IMR-90 (cell line): ENCODE measurements around a stretch of chr1.

DNA sequence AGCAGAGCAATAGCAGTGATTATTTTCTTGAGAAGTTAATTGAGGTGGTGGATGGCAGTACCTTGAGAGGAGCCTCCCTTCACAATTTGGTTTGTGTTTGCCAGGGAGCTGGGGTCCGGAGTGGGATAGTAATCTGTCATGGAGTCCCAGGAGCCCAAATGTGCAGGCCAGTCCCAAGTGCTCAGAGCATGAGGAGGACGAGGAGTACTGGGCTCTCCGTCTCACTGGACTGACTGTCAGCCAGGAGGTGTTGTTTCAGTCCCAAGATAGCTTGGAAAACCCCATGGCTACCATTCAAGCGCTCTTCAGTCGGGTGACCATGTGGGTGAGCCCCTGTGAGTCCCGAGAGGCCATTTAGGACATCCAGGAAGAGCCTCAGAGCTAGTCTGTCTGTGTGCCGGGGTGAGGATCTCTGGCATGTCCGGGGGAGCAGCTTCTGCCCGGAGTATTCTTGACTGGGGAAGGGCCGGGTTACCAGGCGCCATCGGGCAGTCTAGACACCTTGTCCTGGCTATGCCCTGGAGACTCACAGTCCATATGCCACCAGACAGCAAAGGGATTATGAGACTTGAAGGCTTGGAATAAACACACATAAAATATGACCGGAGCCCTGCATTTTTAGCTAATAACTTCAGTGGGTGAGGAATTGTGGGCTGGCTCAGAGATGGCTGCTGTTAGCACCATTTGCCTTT lies 15.2 kb downstream of the NTPCR start:
- RRBS, result no CpG with 5 or more reads among the region's 13 CpGs
CAGE:
- cytosol, long polyA plus RNA, result no peak
- long polyA plus RNA, result no peak
- nucleus, long polyA plus RNA, result no peak

DNA sequence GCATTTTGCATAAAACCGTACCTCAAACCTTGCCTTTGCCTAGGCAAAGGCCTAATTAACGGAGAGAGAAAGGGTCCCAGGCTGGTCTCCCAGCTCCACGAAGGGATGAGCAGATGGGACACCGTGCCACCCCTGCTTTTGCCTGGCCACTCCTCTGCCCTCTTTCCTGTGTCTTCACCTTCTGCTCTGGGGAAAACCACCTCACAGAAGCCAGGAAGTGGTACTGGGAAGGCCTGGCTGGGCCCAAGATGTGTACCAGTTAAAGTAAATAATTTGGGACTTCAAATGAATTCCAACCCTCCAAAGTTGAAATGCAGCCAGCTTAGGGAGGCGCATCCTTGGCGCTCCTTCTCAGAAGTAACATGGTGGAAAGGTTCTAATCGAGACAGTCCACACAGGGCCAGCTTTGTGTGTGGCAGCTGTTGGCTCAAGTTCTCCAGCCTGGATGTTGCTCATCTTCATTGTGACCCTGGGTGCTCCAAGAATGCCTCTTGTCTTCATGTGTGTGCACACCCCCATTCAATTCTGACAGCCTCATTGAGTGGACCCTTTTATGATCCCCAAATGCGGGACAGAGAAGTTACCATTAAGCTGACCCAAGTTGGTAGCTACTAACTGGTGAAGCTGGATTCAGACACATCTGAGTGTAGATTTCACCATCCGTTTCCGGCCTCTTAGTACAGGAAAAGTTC lies 45.8 kb downstream of the MAP3K21 start:
- RRBS, result no CpG with 5 or more reads among the region's 10 CpGs
CAGE:
- cytosol, long polyA plus RNA, result no peak
- long polyA plus RNA, result no peak
- nucleus, long polyA plus RNA, result no peak

GRCh38 chr1:233382289-233382984 lies 54.9 kb downstream of the MAP3K21 start:
- RRBS, result no CpG with 5 or more reads among the region's 9 CpGs
CAGE:
- cytosol, long polyA plus RNA, result no peak
- long polyA plus RNA, result no peak
- nucleus, long polyA plus RNA, result no peak

DNA sequence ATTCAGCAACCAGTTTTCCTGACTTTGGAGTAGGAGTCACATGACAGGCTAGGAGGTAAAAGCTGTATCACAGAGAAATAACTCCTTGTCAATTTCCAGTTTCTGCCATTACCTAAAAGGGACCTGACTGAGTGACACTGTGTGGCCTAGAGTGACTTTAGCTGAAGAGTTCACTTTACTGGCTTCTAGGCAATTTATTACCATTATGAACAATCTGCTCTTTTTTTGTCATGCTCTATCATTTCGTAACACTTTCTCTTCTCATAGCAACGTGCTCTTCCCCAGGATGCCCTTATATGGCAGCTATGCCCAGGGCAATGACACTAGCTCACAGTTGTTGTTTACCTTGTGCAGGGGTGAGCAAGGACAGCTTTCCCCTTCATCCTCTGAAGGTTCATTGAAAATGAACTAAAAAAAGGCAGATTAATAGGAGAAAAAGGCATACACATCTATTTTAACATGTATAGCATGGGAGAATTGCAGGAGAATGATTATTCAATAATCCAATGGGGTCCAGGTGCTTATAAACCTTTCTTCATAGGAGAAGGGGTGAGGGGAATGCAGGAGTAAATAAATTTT lies 107.3 kb downstream of the KCNK1 start:
- RRBS, result no CpG with 5 or more reads among the region's 2 CpGs
CAGE:
- cytosol, long polyA plus RNA, result no peak
- long polyA plus RNA, result no peak
- nucleus, long polyA plus RNA, result no peak

- RRBS, result no CpG with 5 or more reads among the region's 18 CpGs
CAGE:
- cytosol, long polyA plus RNA, result no peak
- long polyA plus RNA, result no peak
- nucleus, long polyA plus RNA, result no peak
Observed at GRCh38 chr1:234408310-234409275, 35.3 kb downstream of the COA6 start.

DNA sequence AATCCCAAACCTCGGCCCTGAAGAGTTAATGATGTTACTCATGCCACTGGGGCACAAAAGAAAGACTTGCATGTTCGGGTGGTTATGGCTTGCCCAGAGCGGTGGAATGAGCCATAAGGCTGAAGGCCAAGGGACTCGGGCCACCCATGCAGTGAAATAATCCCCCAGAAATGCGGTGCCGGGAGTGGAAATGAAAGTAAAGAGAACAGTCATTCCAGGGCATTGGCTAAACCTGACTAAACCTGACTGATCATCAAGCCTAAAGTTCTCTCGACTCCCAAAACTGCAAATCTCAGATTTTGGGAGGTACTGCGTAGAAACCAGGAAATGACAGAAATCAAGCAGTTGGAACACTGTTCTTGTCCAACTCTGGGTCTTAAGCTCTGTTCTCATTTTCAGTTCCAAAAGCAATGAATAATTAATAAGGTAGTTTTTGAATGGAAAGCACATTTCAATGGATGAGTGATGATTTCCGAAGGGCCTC lies 20.8 kb upstream of the TARBP1 start:
- RRBS, result no CpG with 5 or more reads among the region's 9 CpGs
CAGE:
- cytosol, long polyA plus RNA, result no peak
- long polyA plus RNA, result no peak
- nucleus, long polyA plus RNA, result no peak

DNA sequence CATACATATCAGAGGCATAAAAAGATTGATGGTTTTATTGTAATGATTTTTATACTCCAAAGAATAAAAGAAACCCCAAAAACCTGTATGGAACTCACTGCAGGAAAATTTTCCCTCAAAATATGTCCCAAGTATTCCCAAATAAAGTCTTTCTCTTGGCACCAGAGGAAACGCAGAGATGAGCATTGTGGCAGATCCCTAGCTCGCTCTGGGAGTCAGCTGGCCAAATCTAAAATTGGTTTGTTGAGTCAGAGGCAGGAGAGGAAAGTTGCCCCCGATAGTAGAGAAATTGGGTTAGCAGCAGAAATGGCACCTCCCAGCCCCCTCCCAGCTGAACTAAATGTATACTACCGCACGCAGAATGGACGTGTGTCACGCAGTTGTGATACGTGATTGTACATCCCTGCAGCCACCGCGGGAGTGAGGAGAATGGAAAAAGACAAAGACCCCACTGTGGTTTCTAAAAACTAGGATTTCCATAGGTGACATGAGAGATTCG lies 39.9 kb upstream of the TARBP1 start:
- RRBS, result no CpG with 5 or more reads among the region's 11 CpGs
CAGE:
- cytosol, long polyA plus RNA, result no peak
- long polyA plus RNA, result no peak
- nucleus, long polyA plus RNA, result no peak

DNA sequence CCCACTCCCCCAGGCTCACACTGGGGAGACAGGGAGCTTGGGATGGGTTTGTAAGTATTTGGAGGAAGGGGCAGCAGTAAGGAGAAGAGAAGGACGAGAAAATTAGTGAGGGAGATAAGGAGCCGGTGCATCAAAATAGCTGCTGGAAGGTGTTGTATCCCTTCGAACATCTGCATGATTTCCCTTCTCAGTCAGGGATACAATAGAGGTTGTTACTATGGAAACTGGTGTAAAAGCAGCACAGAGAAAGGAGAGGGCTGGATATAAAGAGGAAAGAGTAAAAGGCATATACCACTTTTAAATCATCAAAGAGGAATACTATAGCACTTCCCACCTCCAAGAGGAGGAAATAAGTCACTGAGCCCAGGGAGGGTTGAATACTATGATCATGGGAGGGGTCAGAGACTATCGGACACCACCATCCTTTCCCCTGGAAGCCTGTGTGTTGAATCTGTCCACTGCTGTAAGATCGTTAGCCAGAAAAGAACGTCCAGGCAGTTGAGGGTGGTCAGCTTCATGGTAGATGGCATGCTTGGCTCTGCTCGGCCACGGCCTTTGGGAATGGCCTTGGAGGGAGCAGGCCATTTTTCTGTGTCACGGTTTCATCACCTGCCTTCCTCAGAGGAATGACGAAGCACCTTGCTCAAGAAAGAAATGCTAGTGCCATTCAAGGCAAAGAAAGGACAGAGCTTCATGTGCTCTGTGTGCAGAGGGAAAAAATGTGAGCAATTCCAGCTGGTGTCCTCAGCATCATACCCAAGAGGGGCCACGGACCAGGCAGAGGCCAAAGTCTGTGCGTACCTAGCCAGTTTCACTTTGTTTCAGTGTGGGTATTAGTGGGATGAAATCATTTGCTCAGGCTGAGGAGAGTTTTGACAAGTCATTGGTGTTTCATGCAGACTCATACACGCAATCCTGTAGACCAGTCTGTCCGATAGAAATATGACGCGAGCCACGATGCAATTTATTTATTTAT lies 64.2 kb downstream of the IRF2BP2 start:
- RRBS, result no CpG with 5 or more reads among the region's 17 CpGs
CAGE:
- cytosol, long polyA plus RNA, result no peak
- long polyA plus RNA, result no peak
- nucleus, long polyA plus RNA, result no peak

GRCh38 chr1:234618254-234619196 lies 8.5 kb upstream of the IRF2BP2 start:
- RRBS, result no CpG with 5 or more reads among the region's 11 CpGs
CAGE:
- cytosol, long polyA plus RNA, result no peak
- long polyA plus RNA, result no peak
- nucleus, long polyA plus RNA, result no peak

DNA sequence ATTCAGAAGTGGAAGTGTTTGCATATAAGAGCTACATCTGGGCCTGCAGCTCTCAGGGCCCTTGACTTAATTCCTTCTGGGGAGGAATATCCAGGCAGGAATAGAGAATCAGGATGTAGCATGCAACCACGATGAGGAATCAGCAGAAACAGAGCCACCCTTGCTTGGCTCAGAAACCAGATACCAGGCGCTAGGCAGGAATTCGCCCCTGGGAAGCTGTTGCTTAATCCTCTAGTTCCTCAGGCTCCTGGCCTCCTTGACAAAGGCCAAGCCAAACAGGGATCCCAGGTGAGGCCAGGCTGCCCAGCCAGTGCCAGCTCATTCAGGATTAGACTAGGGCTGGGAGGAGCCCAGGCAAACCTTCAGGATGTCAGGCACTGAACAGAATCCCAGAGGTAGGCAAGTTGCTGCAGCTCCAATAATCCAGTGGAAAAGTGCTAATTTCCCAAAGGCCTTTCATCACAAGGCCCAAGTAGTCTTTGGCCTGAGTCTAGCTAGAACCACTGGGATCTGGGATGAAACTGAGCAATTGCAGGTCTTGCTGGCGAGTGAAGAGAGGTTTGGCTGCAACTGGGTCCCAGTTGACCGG lies 48.2 kb upstream of the IRF2BP2 start:
- RRBS, result no CpG with 5 or more reads among the region's 5 CpGs
CAGE:
- cytosol, long polyA plus RNA, result no peak
- long polyA plus RNA, result no peak
- nucleus, long polyA plus RNA, result no peak

DNA sequence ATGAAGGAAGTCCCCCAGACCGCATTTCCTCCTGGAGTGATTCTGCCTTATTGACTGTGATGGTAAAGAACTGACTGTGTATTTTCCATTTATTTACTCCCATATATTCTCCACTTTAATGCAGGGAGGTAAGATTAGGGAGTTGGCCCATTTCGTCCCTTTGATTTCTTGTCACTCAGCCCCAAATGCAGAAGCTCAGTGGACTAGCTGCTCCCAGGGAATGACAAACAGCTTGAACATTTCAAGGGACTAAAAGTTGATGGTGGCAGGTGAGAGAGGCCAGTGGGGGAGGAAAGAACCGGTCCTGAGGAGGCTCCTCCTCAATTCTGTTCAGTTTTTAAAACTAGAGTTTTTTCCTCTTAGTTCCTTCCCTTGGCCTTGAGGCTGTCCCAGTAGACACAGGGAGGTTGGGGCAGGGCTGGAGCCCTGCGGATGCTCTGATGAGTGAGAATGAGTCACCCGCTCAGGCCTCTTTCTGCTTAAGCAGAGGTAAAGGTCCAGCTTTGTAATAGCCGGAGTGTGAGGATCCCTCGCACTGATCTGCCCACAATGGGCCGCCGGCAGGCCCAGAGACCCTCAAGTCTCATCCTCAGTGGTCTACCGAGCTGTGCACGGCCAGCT lies 49.4 kb upstream of the IRF2BP2 start:
- RRBS, result 33% methylated on average over 2 of the region's 11 CpGs
CAGE:
- cytosol, long polyA plus RNA, result no peak
- long polyA plus RNA, result no peak
- nucleus, long polyA plus RNA, result no peak

GRCh38 chr1:234675949-234676690 lies 66.1 kb upstream of the IRF2BP2 start:
- RRBS, result no CpG with 5 or more reads among the region's 15 CpGs
CAGE:
- cytosol, long polyA plus RNA, result no peak
- long polyA plus RNA, result no peak
- nucleus, long polyA plus RNA, result no peak

DNA sequence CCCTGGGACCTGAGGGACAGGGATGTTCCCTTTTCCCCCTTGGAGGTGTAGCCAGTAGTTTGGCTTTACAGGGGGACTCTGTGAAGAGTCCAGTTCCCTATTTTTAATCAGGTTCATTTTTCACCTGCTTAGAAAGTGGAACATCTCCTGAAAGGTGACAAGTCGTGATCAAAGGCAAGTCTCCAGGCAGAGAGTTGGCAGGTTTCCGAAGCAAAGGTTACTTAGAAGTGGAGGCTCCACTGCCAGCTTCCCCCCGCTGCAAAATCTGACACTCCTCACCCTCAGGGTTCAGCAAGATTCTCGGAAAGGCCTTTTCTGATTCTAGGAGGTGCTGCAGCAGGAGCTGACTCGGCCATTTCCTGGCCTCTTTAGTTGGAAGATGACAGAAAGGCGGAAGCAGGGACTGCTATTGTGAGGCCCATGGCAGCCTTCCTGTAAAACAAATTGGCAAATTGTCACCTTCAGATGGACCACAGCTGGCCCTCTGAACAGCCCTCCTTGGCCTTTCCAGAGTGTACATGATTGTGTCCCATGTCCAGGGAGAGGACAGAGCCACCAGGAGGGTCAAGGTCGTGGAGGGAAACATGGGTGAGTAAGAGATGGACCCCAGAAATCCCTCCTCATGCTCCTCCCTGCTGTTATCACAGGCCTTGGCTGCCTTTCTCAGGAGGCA lies 115.2 kb upstream of the IRF2BP2 start:
- RRBS, result no CpG with 5 or more reads among the region's 7 CpGs
CAGE:
- cytosol, long polyA plus RNA, result no peak
- long polyA plus RNA, result no peak
- nucleus, long polyA plus RNA, result no peak

DNA sequence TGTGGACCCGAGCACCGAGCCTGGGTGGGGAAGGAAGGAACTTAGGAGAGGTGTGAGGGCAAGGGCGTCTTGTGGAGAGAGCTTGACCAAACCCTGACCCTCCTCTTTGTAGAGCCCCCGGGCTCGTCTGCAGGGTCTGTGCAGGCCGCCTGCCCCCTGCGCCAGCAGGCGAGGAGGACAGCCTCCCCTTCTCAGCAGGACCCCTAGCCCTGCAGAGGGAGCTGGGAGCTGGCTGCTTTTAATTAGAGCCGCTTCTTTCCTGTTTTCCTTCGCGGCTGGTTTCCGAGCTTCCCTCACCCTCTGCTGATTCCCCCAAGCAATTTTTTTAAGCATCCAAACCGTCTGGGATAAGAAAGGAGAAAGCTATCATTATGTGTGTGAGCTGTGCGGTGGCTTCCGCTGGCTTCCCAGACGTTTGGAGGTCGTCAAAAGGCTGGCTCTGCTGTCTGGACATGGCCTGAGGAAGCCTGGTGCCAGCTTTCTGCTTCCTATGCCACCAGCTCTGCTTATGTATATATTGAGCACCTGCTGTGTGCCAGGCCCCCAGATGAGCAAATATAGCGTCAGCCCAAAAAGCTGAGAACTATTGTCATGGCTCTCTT lies 160.2 kb upstream of the IRF2BP2 start:
- RRBS, result no CpG with 5 or more reads among the region's 18 CpGs
CAGE:
- cytosol, long polyA plus RNA, result no peak
- long polyA plus RNA, result no peak
- nucleus, long polyA plus RNA, result no peak

- RRBS, result 67% methylated on average over 1 of the region's 20 CpGs
CAGE:
- cytosol, long polyA plus RNA, result no peak
- long polyA plus RNA, result no peak
- nucleus, long polyA plus RNA, result no peak
Observed at GRCh38 chr1:234816881-234818016, 207.3 kb upstream of the IRF2BP2 start.

GRCh38 chr1:234836095-234836855 lies 226.3 kb upstream of the IRF2BP2 start:
- RRBS, result no CpG with 5 or more reads among the region's 8 CpGs
CAGE:
- cytosol, long polyA plus RNA, result no peak
- long polyA plus RNA, result no peak
- nucleus, long polyA plus RNA, result no peak

GRCh38 chr1:234924521-234925271 lies 203.9 kb downstream of the TOMM20 start:
- RRBS, result 92% methylated on average over 2 of the region's 14 CpGs
CAGE:
- cytosol, long polyA plus RNA, result no peak
- long polyA plus RNA, result no peak
- nucleus, long polyA plus RNA, result no peak

DNA sequence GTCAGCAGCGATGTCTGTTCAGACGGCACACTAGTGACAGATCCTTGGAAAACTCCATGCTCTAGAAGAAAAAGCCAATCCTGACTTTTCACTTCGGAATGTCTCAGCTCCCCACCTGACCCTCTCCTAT lies 148.5 kb downstream of the TOMM20 start:
- RRBS, result no CpG with 5 or more reads among the region's 3 CpGs
CAGE:
- cytosol, long polyA plus RNA, result no peak
- long polyA plus RNA, result no peak
- nucleus, long polyA plus RNA, result no peak

DNA sequence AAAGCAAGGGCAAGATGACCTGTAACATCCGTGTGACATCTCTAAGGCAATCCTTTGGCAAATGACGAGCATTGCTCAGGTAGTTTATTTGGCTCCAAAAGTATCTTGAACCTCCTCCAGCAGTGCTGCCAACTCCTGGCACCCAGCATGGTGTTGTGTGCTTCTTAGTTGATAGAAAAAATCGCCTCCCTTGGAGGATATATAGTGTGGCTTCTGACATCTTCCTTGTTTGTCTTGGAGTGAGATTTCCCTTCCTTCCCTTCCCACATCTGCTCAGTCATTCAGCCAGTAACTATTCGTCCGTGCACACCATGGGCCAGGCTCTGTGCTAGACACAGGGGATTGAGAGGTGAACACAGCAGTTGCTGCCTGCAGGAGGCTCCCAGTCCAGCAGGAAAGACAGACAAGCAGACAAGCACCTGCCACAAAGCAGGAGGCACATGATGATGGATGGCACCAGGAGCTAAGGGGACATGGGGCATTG lies 121.7 kb downstream of the TOMM20 start:
- RRBS, result no CpG with 5 or more reads among the region's 5 CpGs
CAGE:
- cytosol, long polyA plus RNA, result no peak
- long polyA plus RNA, result no peak
- nucleus, long polyA plus RNA, result no peak

- RRBS, result no CpG with 5 or more reads among the region's 14 CpGs
CAGE:
- cytosol, long polyA plus RNA, result no peak
- long polyA plus RNA, result no peak
- nucleus, long polyA plus RNA, result no peak
Observed at GRCh38 chr1:235068296-235068988, 60.2 kb downstream of the TOMM20 start.